Frontal cortex (tissue), 2 donors: ENCODE measurements around a stretch of chr1.

- RAMPAGE, long total RNA = no peak
Observed at GRCh38 chr1:179952185-179952760, 2.3 kb upstream of the CEP350 start.

DNA sequence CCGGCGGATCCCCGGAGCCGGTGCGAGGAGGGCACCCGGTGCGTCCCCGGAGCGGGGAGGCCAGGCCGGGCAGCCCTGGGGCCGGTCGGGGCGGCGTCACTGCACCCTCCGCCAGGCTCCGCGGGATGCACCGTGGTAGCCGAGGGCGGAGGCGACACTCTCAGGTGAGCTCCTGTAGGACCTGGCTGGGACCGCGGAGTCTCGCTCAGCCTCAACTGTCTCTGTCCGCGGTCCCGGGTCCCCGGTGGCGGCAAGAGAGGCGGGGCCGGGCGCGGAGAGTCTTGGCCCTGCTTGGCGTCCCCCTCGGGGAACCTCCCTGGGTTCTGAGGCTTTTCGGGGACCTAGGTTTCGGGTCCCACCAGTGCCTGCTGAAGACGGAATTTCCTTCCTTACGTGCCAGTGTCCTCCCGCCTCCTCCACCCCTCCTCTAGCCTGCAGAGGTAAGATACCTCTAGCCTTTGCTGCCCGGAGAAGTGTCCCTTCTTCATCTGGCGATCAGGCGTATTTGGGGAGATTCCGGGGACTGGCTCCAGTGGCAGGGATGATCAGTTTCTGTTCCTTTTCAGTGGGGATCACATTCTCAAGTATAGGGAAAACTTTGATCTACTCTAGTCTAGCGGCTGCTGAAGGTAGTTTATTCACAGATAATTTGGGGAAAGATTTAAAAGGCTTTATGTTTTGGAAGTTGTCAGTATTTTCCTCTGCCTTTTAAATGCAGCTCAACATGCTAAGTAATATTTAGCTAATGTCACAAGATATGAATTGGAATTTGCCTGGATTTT, 560 bp downstream of the CEP350 start:
- RAMPAGE, long total RNA = no peak

DNA sequence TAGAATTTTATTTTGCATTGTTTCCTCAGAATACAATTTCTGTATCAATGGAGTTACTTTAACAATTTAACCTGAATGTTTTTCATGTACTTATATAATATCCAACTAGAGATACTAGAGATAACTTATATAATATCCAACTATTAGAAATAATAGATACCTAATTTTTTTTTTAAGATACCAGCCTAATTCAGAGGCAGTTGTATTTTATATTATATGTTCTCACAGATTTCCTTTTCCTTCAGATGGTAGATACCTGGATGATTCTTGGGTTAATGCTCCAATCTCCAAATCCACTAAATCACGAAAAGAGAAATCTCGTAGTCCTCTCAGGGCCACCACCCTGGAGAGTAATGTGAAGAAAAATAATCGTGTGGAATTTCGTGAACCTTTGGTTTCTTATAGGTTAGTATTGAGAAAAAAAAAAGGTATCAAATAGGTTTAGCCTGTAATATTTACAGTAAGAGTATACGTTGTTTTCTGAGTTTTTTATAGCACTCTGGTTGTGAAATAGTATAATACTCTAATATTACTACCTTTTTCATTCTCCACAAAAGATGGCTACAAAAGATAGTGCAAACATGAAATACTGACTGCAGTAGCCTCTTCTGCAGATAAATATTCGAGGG, 37.3 kb downstream of the CEP350 start:
- RAMPAGE, long total RNA = no peak

DNA sequence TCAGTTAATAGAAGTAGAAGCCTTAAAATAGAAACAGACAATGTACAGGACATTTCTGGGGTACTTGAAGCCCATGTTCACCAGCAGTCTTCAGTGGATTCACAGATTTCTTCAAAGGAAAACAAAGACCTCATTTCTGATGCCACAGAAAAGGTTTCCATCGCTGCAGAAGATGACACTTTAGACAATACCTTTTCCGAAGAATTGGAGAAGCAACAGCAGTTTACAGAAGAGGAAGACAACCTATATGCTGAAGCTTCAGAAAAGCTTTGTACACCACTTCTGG, 60.7 kb upstream of the QSOX1 start:
- RAMPAGE, long total RNA = no peak

DNA sequence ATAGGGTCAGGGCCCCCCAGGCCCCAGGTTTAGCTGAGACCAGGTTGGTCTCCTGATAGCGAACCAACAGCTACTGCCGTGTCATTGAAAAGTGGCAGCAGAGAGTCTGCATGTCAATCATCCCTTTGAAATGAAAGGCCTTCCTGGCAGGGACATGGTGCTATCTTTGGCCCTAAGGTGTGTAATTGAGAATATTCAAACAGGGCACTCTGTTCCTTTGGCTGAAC, 12.9 kb downstream of the QSOX1 start:
- RAMPAGE, long total RNA = no peak

- RAMPAGE, long total RNA = no peak
Observed at GRCh38 chr1:180171436-180172323, 17.0 kb downstream of the QSOX1 start.

- RAMPAGE, long total RNA = no peak
Observed at GRCh38 chr1:180197006-180197742, 32.9 kb upstream of the LHX4 start.

GRCh38 chr1:180515709-180516585, 13.6 kb upstream of the ACBD6 start:
- RAMPAGE, long total RNA = no peak

DNA sequence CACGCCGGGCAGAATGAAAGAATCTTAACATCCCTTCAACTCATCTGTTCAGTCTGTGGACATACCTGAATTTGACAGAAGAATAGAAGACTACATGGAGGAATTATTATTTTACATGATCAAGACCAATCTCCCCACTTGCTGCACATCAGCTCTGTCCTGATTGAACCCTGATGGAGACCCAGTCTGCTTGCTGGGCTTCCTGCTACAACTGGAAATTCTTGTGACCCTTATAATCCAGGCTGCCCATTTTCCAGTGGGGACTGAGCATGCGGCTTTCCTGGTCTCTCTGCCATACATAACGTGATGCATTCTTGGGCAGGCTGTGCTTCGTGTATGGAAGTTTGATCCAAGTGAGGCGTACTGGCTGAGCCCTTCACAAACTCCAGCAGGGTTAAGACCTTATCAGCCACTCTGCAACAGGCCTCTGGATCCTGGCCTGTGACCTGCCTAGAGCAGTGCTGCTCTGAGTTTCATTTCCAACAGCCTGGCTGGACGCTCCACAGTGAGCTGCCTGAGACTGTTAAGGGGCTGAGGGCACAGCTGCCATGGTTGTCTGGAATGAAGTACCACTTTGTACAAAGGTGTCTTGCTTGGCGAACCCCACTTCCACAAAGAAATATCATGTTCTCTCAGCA, 28.7 kb upstream of the XPR1 start:
- RAMPAGE, long total RNA = no peak

DNA sequence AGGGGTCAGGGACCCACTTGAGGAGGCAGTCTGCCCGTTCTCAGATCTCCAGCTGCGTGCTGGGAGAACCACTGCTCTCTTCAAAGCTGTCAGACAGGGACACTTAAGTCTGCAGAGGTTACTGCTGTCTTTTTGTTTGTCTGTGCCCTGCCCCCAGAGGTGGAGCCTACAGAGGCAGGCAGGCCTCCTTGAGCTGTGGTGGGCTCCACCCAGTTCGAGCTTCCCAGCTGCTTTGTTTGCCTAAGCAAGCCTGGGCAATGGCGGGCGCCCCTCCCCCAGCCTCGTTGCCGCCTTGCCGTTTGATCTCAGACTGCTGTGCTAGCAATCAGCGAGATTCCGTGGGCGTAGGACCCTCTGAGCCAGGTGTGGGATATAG, 40.6 kb upstream of the KIAA1614 start:
- RAMPAGE, long total RNA = no peak

DNA sequence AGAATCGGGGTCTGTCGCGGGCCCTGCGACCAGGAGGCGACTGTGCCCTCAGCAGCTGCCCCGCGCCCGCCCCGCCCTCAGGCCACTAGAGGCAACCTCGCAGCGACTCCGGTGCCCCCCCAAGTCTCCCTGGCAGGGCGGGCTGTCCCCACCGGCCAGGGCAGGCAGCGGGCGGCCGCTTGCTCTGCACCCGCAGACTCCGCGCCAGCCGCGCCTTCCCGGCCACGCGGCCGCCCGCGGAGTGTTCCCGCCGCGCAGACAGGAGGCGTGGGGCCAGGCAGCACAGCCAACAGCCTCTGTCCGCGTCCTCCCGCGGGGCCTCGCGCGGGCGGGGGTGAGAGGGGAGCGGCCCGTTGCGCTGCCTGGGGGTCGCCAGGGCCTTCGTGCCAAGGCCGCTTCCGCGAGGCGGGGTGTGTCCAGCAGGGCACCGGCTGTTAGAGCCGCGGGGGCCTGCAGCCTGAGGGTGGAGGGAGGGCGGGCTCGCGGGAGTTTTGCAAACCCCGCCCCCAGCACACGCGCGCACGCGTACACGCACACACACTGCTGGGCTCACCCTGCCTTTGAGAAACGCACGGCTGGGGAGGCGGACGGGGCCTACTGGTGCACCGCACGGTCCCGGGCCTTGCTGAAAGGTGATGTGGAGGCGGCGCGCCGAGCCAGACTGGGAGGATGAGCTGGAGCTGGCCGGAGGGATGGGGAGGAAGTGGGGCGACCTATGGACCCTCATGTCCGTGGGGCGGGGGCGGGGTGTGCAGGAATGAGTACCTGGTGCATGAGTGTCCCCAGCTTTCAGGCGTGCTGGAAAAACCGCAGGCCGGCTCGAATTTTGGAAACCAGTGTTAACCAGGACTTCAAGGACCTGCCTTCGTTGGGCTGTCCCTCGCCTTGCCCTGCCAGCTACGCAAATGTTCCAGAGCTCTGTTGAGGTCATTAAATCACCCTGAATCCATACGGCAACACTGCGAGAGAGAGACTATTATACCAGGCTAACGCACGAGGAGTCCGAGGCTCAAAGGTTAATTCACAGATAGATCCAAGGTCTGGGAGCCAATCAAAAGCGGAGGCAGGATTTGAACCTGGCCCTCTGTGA, 41.6 kb downstream of the KIAA1614 start:
- RAMPAGE, long total RNA = no peak

- RAMPAGE, long total RNA = no peak
Observed at GRCh38 chr1:181013222-181014060, 9.2 kb downstream of the STX6 start.

- RAMPAGE, long total RNA = no peak
Observed at GRCh38 chr1:181044432-181044970, 10.7 kb downstream of the MR1 start.

GRCh38 chr1:181061862-181063321, 26.1 kb upstream of the IER5 start:
- RAMPAGE, long total RNA = no peak

DNA sequence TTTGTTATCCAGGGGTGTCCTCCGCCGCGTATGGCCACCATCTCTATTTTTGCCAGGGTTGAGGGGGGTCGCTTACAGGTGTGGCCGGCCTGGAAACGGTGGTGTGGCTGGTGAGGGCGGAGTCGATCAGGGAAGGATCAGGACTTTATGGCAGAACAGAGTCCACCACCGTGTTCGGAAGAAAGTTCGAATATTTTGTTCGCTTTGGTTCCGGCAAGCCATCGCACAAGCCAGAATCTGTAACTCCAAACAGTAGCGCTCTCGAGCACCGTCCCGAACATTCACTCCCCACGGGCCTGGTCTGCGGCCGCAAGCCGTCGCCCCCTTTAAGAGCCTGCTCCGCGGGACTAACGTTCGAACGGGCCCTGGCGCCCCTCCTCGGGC, 309 bp upstream of the IER5 start:
- RAMPAGE, long total RNA = no peak

- RAMPAGE, long total RNA = no peak
Observed at GRCh38 chr1:181105890-181106199, 17.3 kb downstream of the IER5 start.

- RAMPAGE, long total RNA = no peak
Observed at GRCh38 chr1:181119341-181119918, 30.9 kb downstream of the IER5 start.

DNA sequence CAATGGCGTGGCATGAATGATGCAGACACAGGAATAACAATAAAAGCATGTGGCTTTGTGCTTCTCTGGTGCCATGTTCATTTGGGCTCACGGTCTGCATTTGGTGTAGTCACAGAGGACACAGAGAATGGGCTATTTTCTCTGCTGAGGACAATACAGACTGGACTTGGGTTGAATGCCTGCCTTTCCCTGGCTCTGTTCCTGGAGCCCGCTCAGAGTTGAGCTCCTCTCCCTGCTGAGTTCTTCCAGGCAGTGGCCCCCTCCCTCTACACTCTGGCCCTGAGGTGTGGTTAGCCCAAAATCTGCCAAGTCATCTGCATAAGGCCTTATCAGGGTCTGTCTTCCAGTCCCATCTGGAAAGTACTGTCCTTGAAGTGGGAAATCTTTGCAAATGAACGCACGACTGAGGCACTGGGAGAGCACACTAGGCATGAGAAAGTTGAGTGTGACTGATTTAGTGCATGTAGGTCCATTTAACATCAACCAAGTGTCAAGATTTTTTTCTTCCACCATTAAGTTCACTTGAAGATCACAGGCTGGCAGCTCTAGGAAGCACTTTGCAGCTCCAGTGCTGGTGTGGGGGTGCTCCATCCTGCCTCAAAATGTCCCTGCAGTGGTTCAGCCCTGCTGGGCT, 41.3 kb downstream of the IER5 start:
- RAMPAGE, long total RNA = no peak

DNA sequence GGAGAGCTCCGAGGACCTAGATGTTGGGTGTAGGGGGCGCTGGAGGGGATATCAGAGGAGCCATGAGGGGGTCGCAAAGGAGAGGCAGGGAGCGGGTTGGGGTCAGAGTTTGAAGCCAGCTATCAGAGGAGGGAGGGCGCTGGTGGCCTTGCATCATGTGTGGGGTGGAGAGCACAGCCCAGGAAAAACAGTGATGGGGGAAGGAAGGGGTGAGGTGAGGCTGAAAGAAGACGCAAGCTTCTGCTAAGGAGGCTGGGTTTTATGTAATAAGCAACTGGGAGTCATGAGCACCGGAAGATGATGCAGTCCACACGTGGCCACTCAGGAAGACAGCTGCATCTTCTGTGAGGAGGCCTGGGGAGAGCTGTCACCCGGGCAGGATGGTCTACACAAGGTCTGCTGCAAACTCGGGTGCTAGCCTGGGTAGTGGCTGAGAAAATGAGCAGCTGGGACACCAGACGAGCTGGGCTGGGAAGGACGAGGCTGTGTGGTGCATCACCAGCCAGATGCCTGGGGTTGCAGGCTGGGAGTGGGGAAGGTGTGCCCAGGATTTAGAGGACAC, 72.9 kb downstream of the IER5 start:
- RAMPAGE, long total RNA = no peak

- RAMPAGE, long total RNA = no peak
Observed at GRCh38 chr1:182056584-182057069, 4.9 kb downstream of the ZNF648 start.